ENCODE measurements around a stretch of chr7.

DNA sequence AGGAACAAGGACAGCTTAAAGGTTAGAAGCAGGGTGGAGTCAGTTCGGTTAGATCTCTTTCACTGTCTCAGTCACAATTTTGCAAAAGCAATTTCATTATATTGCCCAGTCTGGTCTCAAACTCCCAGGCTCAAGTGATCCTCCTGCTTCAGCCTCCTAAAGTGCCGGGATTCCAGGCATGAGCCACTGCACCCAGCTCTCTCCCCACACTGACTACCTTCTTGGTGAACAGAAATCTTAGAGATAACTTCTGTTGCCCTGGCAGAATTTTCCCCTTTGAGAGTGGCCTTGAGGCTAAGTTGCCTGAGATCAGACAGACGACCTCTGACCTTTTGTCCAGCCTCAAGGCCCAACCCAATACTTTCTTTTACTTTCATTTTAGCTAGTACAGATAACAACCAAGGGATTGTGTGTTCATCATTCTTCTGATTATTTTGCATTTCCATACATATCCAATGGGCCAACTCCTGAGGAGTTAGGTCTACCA is 146.1 kb upstream of the TRIM24 start:
- PRO-cap, result no peak

DNA sequence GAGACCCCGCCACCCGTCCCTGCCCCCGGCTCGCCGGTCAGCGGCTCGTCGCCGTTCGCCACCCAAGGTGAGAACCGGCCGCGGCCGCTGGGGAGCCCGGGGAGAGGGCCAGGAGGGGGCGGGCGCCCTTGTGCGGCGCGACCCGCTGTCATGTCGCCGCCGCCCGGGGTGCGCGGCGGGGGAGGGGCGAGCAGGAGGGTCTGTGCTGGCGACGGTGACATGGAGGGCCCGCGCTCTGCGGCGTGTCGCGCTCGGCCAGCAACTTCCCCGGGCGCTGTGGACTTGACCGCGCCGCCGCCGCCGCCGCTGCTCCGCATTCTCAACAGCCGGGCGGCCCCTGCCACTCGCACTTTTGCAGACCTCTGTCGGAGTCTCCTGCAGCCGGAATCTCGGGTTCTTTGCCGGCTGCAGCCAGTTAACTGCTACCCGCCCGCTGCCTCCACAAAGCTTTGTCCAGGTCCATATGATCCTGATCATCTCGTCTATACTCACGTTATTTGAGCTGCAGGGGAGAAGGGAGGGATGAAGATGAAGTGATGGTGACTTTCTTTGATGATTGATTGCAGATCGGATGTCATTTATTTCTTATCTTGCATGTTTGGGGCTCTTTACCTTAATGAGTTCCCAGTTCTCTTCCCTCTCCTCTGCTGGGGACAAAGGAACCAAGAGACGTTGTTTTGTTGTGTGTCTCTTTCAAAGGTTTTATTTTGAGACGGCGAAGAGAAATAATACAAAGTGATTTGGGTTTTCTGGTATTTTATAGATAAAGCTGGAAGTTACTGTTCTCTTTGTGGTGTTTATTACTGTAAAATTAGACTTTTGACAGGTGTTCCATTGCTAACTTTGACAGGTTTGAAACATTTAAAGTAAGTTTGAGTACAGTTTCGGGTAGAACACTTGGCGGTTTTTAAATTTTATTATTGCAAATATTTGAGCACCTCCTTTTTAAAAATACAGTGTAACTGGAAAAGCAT is 1.1 kb downstream of the TRIM24 start:
- PRO-cap, result bidirectional peak, plus-strand start at position 211 of the sequence, minus-strand start at position 165 of the sequence; bidirectional peak, plus-strand start at position 316 of the sequence, minus-strand start at position 354 of the sequence; unidirectional peak, minus-strand start at position 354 of the sequence

DNA sequence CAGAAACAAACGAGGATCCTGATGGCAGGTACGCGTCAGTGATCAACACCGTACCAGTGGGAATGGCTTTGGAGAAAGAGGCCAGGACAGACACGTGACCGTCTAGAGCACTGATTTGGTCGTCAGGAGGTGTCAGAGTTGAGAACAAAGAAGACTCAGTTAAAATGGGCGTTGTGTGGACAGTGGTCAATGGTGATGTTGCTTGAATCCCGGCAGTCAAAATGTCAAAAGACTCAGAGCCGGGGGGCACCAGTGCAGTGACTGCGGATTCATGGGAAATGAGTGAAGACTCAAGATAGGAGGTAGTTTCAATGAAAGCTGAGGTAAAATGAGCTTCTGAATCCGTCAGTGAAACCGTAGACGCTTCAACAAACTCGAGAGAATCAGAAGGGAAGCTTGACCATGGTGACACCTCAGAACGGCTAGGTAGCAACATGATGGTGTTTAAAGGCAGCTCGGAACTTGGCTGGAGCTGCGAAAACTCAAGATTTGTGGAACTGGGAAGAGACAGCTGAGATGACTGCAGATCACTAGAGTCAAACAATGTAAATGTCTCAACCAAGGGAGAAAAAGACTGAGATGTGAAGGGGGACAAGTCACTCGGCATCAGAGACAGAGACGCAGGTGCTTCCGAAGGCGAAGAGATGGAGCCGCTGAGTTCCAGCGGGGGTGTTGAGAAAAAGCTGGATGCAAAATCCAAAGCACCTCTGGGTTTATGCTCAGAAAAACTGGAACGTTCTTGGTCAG is 63.9 kb downstream of the KIAA1549 start:
- PRO-cap, result no peak

DNA sequence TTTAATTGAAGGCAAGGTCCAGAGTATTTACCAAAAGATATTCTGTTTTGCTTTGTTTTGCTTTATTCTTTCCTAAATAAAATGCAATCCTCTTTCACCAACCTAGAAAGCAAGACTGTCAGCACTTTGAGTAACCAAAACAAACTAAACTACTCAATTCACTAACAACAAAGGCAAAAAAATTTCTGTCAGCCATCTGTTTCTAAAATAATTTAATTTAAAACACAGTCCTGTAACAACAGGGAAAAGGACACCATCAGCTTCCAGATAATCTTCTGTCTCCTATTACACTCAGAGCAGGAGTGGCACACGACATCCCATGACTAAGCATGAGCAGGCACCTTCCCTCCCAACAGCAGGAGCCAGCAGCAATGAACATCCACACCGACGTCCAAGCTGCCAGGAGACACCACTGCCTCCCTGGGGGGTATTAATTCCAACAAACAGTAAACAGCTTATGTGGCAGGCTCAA is 45.8 kb downstream of the KIAA1549 start:
- PRO-cap, result no peak

DNA sequence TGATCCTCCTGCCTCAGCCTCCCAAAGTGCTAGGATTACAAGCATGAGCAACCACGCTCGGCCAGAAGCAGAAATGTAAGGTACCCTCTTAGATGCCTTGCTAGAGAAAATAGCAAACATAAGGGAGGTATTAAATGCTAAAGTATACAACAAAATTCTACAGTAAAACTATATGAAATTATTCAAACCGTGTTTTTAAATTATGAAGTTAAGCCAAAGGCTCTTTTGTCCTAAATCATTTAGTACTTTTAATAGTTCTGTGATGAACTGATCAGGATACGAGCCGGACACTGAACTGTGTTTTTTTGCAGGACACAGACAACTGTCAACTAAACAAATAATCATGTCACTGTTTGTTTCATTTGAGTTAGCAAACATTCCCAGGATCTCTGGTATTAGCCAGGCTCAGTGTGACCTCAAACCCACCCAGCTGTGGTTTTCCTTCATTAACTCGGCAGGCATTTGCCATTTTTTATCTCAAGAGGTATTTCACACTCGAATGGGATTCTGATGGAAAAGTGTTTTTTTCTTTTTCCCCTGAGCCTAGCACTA is 33.8 kb downstream of the ZC3HAV1 start:
- PRO-cap, result no peak

- PRO-cap, result no peak
Observed at GRCh38 chr7:139105083-139105420, 4.5 kb downstream of the ZC3HAV1 start.

- PRO-cap, result no peak
Observed at GRCh38 chr7:139133265-139133558, 366 bp upstream of the TTC26 start.

- PRO-cap, result no peak
Observed at GRCh38 chr7:139292098-139292608, 49.0 kb upstream of the FMC1 start.

GRCh38 chr7:139341942-139342401 is 835 bp downstream of the FMC1 start:
- PRO-cap, result no peak

GRCh38 chr7:139360673-139361281 is 1.1 kb downstream of the LUC7L2 start:
- PRO-cap, result bidirectional peak, plus-strand start at chr7:139360794, minus-strand start at chr7:139360774

DNA sequence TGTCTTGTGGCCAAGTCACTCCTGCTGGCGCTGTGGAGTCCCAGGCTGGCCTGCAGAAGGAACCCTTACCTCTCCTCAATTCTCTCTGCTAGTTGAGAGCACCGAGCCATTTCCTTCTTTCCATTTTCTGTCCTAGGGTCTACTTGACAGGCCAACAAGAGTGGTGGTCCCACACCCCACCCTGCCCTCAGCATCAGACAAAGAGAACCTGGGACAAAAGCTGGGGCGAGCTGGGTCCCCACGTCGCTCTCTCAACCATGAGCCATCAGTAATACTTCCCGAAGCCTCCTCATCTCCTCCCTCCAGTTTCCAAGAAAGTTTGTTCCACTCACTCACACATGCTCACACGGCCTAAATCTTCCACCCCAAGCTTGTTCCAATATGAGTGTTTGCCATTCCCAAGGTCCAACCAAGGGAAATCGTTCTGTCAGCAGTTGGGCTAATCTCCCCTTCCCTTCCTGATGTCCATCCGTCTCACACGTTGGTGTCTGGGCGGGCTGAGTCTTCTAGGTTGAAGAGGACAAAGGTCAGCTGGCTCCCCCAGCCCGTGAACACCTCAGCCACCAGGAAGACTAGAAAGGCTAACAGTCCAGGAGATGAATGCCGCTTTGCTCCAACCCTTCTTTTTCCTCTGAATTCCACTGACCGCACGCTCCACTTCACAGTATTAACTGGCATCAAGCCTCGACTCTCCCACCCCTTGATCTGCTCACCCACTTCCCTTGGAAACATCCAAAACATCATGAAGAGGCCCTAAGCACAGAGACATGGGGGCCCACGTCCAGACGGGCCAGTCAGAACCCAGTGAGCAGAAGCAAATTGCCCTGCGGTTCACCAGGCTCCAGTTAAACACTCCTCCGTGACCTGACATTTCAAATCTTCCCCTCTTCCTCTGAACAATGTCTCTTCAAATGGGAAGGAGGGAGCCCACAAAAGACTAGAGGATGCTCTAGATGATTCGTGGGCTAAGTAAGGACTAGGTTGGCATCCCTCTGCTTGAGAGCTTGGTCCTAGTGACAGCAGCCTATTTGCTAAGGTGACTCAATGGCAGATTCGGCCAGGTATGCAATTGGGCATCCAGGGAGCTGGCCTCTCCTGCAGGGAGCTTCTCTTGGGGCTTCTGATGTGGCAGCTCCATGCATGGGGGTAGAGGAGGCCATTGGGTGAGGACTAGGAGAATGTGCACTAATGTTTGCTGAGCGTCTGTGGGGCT is 44.6 kb downstream of the CLEC2L start:
- PRO-cap, result unidirectional peak, plus-strand start at position 216 of the sequence

- PRO-cap, result no peak
Observed at GRCh38 chr7:139730897-139732072, 46.5 kb downstream of the HIPK2 start.

DNA sequence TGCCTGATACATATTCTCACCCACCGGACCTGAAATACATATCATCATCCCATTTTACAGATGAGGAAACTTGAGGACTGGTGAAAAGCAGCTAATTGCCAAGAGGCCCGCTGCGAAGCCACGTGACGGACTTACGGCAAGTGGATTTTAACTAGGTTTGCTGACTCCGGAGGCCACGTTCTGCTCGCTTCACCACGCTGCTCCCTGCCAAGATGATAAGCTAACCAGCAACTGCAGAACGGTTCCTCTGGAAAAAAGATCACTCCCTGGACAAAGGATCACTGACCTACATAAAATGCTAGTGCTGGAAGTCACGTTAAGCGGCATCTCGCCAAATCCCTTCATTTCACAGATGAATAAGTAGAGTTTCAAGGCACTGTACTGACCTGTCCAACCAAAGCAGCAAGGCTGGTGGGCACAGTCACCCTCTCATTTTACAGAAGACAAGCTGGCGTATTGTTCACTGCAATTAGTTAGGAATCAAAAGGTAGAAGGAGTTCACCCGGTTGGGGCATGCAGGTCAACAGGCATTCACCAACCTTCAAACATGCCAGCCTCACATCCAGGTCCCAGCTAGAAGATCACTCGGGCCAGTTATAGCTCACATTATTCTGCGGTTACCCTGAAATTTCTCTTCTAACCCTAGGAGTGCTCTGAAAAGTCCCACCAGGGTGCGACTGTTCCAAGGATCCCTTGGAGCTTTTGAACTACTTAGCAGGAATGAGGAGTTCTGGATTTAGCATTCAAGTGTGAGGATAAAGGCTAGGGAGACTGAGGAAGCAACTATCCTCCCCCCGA is 33.0 kb downstream of the HIPK2 start:
- PRO-cap, result no peak

DNA sequence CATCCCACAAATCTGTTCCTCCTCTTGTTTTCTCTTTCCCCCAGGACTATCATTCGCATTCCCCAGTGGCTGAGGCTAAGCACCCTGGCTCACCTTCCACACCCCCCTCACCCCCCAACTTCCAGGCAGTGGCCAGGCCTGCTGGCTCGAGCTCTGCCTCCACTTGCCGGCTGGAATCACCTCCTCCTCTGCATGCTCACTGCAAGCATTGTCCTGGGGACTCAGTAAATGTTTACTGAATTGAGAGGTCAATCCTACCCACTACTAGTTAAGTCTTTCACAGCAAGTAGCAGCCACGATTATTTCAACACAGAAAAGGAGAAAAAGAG is 32.2 kb downstream of the HIPK2 start:
- PRO-cap, result no peak

- PRO-cap, result no peak
Observed at GRCh38 chr7:139756669-139757091, 21.1 kb downstream of the HIPK2 start.

GRCh38 chr7:139762889-139763293 is 14.9 kb downstream of the HIPK2 start:
- PRO-cap, result no peak

DNA sequence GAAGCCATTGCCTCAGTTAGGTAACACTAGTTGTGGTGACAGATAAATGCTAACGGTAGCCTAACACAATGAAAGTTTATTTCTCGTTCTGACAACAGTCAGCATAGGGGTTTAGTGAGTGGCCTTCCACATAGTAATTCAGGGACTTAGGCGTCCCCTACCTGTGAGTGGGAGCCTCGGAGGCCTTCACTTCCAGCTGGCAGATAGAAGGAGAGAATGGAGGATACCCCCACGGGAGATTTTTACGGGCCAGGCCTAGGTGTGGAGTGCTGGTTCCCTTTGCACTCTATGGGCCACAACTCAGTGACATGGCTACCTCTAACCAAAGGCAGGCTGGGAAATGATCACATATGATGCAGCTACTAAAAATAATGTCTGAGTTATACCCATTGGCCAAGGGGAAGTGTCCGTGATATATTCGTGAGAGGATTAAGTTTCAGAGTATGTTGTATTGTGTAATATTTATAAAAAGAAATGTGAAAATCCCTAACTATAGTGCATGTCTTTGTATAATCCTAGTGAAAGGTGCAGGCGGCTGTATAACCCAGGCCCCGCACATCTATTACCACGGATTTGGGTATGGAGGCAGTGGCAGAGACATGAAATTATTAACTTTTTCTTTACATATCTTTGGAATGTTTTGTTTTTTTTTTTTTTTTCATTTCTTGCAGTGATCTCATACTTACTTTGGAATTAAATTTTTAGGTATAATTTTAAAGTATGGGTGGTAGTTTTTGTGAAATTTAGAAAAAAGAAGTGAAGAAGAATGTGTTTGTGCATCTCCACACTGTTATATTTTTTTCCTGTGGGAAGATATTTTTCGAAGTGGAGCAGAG is 13.6 kb upstream of the HIPK2 start:
- PRO-cap, result no peak

GRCh38 chr7:139820113-139820523 is 8.9 kb upstream of the TBXAS1 start:
- PRO-cap, result no peak

DNA sequence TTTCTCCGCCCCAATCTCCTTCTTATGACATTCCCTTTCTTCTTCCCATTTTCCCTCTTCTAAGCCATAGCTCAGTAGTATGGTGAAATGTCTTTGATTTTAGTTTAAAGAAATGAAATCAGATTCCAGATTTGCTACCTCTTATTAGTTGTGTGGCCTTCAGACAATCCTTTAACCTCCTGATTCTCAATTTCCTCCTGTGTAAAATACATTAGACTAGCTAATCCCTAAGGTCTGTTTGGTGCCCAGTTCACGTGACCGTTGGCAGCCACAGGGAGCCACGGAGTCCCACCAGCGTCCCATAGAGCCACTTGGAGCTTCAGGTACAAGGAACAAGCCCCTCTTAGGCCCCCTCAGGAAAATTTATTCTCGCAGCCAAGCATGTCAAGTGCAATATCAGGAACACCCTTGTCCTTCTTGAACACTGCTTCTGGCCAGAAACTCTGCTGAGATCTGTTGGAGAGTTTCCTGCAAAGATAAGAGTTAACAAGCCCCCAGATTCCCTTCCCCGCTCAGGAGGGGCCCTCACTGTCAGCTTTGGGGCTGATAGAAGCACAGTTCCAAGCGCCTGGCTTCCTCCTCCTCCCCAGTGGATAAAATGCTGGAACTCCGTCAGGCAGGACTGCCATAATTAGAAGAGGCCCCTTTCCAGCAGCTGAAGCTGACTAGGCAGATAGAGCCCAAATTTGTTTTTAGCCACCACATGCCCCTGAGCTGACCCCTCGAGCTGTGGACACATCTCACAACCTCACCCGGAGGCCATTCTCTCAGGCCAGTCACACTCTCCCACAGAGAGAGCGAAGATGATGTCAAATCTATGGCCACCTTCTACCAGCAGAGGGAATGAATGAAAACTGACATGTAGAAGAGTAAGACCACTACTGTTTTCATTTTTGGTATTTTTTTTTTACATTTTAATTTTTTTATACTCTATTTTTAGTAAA is 89.3 kb downstream of the TBXAS1 start:
- PRO-cap, result no peak

- PRO-cap, result no peak
Observed at GRCh38 chr7:140053846-140054162, 8.9 kb downstream of the PARP12 start.

Measured in colonic mucosa (tissue), 1 donor.